K562 (cell line): ENCODE measurements around a stretch of chr2.

DNA sequence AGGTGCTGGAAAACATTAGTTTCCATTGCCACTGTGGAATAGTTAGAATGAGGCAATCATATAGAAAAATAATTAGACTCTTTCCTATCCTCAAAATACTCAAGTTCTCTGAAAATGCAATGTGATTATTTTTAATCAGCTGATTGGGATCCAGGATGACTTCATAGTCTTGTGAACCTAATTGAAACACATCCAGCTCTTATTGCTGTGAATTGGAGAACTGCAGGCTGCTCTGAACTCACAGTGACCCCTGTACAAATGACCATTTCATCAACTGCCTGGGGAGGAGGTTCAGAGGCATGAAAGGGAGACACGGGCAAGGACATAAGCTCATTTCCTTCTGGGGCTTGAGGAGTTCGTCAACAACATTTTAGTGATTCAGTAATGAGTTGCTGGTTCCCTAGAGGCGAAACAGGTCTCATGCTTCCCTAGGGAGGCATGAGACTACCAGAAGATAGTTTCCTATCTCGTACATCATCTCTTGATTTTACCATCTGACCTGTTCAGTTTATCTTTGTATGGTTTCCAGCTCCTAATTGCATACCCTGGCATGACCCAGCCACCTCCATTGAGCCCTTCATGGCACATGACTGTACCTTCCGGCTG, 422.6 kb downstream of the LPIN1 start:
- RAMPAGE, long total RNA, result no peak
- RRBS, result no CpG with 5 or more reads among the region's 5 CpGs
PRO-cap:
- standard, result no peak
- CoPRO, capped RNA only, 2 experiments, result no peak in any of the 2 experiments
- CoPRO, capped and uncapped RNA, 2 experiments, result no peak in any of the 2 experiments
- CoPRO, uncapped RNA only, 2 experiments, result no peak in any of the 2 experiments
CAGE:
- cytosol, long polyA plus RNA, result no peak
- long polyA plus RNA, result no peak
- nucleolus, long total RNA, result no peak
- nucleus, long polyA plus RNA, result no peak

GRCh38 chr2:12675424-12675820, 41.3 kb upstream of the TRIB2 start:
- RAMPAGE, long total RNA, result no peak
- RRBS, result no CpG with 5 or more reads among the region's 5 CpGs
PRO-cap:
- standard, result no peak
- CoPRO, capped RNA only, 2 experiments, result peak in 2 of 2 experiments; most common plus-strand start chr2:12675634 (in 2); most common minus-strand start chr2:12675488 (in 1)
- CoPRO, capped and uncapped RNA, 2 experiments, result no peak in any of the 2 experiments
- CoPRO, uncapped RNA only, 2 experiments, result no peak in any of the 2 experiments
CAGE:
- cytosol, long polyA plus RNA, result no peak
- long polyA plus RNA, result no peak
- nucleolus, long total RNA, result no peak
- nucleus, long polyA plus RNA, result no peak

DNA sequence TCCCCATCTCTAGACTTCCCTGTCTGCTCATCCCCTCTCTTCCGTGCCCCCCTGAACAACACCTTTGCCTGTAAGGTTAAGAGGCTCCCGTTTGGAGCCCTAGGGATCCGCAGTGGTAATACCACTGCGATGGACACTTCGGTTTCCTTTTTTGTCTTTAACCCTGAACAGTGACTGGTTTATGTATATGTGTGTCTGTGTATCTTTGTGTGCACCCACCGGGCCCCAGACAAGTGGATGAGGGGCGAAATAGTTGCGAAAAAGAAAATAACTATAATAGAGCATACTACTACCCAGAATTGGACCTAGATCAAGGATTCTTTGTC, 2.5 kb downstream of the TRIB2 start:
- RAMPAGE, long total RNA, result no peak
- RRBS, result no CpG with 5 or more reads among the region's 8 CpGs
PRO-cap:
- standard, result no peak
- CoPRO, capped RNA only, 2 experiments, result no peak in any of the 2 experiments
- CoPRO, capped and uncapped RNA, 2 experiments, result no peak in any of the 2 experiments
- CoPRO, uncapped RNA only, 2 experiments, result no peak in any of the 2 experiments
CAGE:
- cytosol, long polyA plus RNA, result no peak
- long polyA plus RNA, result no peak
- nucleolus, long total RNA, result no peak
- nucleus, long polyA plus RNA, result no peak

GRCh38 chr2:13522815-13523640, 806.3 kb downstream of the TRIB2 start:
- RAMPAGE, long total RNA, result no peak
- RRBS, result no CpG with 5 or more reads among the region's 6 CpGs
PRO-cap:
- standard, result no peak
- CoPRO, capped RNA only, 2 experiments, result no peak in any of the 2 experiments
- CoPRO, capped and uncapped RNA, 2 experiments, result no peak in any of the 2 experiments
- CoPRO, uncapped RNA only, 2 experiments, result no peak in any of the 2 experiments
CAGE:
- cytosol, long polyA plus RNA, result no peak
- long polyA plus RNA, result no peak
- nucleolus, long total RNA, result no peak
- nucleus, long polyA plus RNA, result no peak

GRCh38 chr2:13537512-13538537, 821.1 kb downstream of the TRIB2 start:
- RAMPAGE, long total RNA, result no peak
- RRBS, result no CpG with 5 or more reads among the region's 11 CpGs
PRO-cap:
- standard, result no peak
- CoPRO, capped RNA only, 2 experiments, result no peak in any of the 2 experiments
- CoPRO, capped and uncapped RNA, 2 experiments, result no peak in any of the 2 experiments
- CoPRO, uncapped RNA only, 2 experiments, result no peak in any of the 2 experiments
CAGE:
- cytosol, long polyA plus RNA, result no peak
- long polyA plus RNA, result no peak
- nucleolus, long total RNA, result no peak
- nucleus, long polyA plus RNA, result no peak

DNA sequence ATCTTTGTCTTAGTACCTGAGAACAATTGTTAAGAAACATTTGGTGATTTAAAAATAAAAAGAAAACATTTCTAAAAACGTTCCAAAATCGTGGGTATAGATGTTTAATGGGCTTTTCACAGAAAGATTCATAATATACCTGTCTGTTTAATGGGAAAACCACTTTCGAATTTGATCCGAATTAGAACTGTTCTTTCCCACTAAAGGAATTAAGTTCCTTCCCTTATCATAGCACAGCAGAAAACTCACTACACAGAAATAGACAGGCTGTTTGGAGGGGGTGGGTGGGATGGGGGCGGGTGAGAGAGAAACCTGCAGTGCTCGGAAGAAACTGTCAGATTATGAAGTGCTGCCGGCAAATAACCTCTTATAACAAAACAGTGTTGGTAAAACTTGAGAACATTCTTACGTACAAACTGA, 756.1 kb upstream of the LRATD1 start:
- RAMPAGE, long total RNA, result no peak
- RRBS, result no CpG with 5 or more reads among the region's 8 CpGs
PRO-cap:
- standard, result no peak
- CoPRO, capped RNA only, 2 experiments, result no peak in any of the 2 experiments
- CoPRO, capped and uncapped RNA, 2 experiments, result no peak in any of the 2 experiments
- CoPRO, uncapped RNA only, 2 experiments, result no peak in any of the 2 experiments
CAGE:
- cytosol, long polyA plus RNA, result no peak
- long polyA plus RNA, result no peak
- nucleolus, long total RNA, result no peak
- nucleus, long polyA plus RNA, result no peak

GRCh38 chr2:15450537-15451172, 110.5 kb downstream of the NBAS start:
- RAMPAGE, long total RNA, result no peak
- RRBS, result no CpG with 5 or more reads among the region's 1 CpG
PRO-cap:
- standard, result no peak
- CoPRO, capped RNA only, 2 experiments, result no peak in any of the 2 experiments
- CoPRO, capped and uncapped RNA, 2 experiments, result no peak in any of the 2 experiments
- CoPRO, uncapped RNA only, 2 experiments, result peak in 1 of 2 experiments; most common minus-strand start chr2:15450686 (in 1)
CAGE:
- cytosol, long polyA plus RNA, result no peak
- long polyA plus RNA, result no peak
- nucleolus, long total RNA, result no peak
- nucleus, long polyA plus RNA, result no peak

- RAMPAGE, long total RNA, result no peak
- RRBS, result no CpG with 5 or more reads among the region's 6 CpGs
PRO-cap:
- standard, result no peak
- CoPRO, capped RNA only, 2 experiments, result no peak in any of the 2 experiments
- CoPRO, capped and uncapped RNA, 2 experiments, result no peak in any of the 2 experiments
- CoPRO, uncapped RNA only, 2 experiments, result no peak in any of the 2 experiments
CAGE:
- cytosol, long polyA plus RNA, result no peak
- long polyA plus RNA, result no peak
- nucleolus, long total RNA, result no peak
- nucleus, long polyA plus RNA, result no peak
Observed at GRCh38 chr2:15749803-15750176, 158.1 kb downstream of the DDX1 start.

- RAMPAGE, long total RNA, result no peak
- RRBS, result no CpG with 5 or more reads among the region's 7 CpGs
PRO-cap:
- standard, result no peak
- CoPRO, capped RNA only, 2 experiments, result no peak in any of the 2 experiments
- CoPRO, capped and uncapped RNA, 2 experiments, result no peak in any of the 2 experiments
- CoPRO, uncapped RNA only, 2 experiments, result no peak in any of the 2 experiments
CAGE:
- cytosol, long polyA plus RNA, result no peak
- long polyA plus RNA, result no peak
- nucleolus, long total RNA, result no peak
- nucleus, long polyA plus RNA, result no peak
Observed at GRCh38 chr2:15989592-15990071, 49.3 kb downstream of the MYCN start.

GRCh38 chr2:16013014-16013619, 72.8 kb downstream of the MYCN start:
- RAMPAGE, long total RNA, result no peak
- RRBS, result 2% methylated on average over 6 of the region's 26 CpGs
PRO-cap:
- standard, result no peak
- CoPRO, capped RNA only, 2 experiments, result no peak in any of the 2 experiments
- CoPRO, capped and uncapped RNA, 2 experiments, result no peak in any of the 2 experiments
- CoPRO, uncapped RNA only, 2 experiments, result no peak in any of the 2 experiments
CAGE:
- cytosol, long polyA plus RNA, result no peak
- long polyA plus RNA, result no peak
- nucleolus, long total RNA, result no peak
- nucleus, long polyA plus RNA, result no peak

DNA sequence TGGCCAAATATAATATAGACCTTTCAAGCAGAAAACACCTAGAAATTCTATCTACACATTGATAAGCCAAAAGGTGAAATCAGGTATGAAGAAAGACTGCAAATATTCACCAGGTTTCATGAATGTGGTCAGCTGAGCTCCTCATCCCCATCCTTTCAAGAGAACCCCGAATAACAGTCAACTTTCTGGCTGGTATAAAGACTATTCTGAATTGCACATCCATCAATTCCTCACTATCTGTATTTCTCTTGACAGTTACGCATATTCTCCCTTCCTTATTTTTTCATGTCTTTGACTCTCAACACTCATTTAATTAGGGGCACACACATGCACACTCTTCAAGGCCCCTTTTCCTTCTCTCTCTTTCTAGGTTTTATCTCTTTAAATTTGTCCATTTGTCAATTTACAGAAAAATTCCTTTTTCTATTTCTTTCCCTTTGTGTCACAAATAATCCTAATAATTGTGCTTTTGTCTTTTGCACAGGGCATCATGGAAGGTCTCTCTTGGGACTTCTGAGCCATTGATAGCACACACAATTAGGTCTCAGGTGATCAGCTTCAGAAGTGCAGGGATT, 117.2 kb downstream of the CYRIA start:
- RAMPAGE, long total RNA, result no peak
- RRBS, result no CpG with 5 or more reads among the region's 2 CpGs
PRO-cap:
- standard, result no peak
- CoPRO, capped RNA only, 2 experiments, result no peak in any of the 2 experiments
- CoPRO, capped and uncapped RNA, 2 experiments, result no peak in any of the 2 experiments
- CoPRO, uncapped RNA only, 2 experiments, result no peak in any of the 2 experiments
CAGE:
- cytosol, long polyA plus RNA, result no peak
- long polyA plus RNA, result no peak
- nucleolus, long total RNA, result no peak
- nucleus, long polyA plus RNA, result no peak

DNA sequence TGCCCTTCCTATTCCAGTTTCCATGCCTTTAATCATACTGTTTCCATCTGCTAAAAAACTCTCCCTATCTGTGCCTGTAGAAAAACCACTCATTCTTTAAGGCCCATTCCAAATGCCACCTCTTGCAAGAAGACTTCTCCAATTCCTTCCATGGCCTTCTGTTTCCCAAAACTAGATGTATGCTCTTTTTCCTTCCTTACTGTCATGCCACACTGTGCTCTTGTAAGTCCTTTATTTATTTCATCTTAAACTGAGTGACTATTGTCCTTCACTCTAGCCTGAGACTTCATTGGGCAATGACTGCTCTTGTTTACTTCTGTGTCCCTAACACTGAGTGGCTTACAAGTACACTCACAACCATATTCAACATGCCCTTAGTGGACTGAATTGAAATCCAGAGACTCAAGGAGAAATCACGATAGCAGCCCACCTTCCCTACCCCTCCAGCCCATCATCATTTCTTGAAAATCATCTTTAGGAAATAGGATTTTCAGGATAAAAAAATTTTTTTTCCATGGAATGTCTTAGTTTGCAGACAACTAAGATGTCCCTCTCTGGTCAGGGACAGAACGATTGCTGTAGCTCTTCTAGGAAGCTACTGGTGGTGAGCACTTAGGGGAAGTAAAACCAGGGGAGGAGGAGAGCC, 80.8 kb downstream of the CYRIA start:
- RAMPAGE, long total RNA, result no peak
- RRBS, result no CpG with 5 or more reads among the region's 2 CpGs
PRO-cap:
- standard, result no peak
- CoPRO, capped RNA only, 2 experiments, result no peak in any of the 2 experiments
- CoPRO, capped and uncapped RNA, 2 experiments, result no peak in any of the 2 experiments
- CoPRO, uncapped RNA only, 2 experiments, result no peak in any of the 2 experiments
CAGE:
- cytosol, long polyA plus RNA, result no peak
- long polyA plus RNA, result no peak
- nucleolus, long total RNA, result no peak
- nucleus, long polyA plus RNA, result no peak

- RAMPAGE, long total RNA, result no peak
- RRBS, result no CpG with 5 or more reads among the region's 4 CpGs
PRO-cap:
- standard, result no peak
- CoPRO, capped RNA only, 2 experiments, result no peak in any of the 2 experiments
- CoPRO, capped and uncapped RNA, 2 experiments, result no peak in any of the 2 experiments
- CoPRO, uncapped RNA only, 2 experiments, result no peak in any of the 2 experiments
CAGE:
- cytosol, long polyA plus RNA, result no peak
- long polyA plus RNA, result no peak
- nucleolus, long total RNA, result no peak
- nucleus, long polyA plus RNA, result no peak
Observed at GRCh38 chr2:16609388-16609938, 56.2 kb downstream of the CYRIA start.

DNA sequence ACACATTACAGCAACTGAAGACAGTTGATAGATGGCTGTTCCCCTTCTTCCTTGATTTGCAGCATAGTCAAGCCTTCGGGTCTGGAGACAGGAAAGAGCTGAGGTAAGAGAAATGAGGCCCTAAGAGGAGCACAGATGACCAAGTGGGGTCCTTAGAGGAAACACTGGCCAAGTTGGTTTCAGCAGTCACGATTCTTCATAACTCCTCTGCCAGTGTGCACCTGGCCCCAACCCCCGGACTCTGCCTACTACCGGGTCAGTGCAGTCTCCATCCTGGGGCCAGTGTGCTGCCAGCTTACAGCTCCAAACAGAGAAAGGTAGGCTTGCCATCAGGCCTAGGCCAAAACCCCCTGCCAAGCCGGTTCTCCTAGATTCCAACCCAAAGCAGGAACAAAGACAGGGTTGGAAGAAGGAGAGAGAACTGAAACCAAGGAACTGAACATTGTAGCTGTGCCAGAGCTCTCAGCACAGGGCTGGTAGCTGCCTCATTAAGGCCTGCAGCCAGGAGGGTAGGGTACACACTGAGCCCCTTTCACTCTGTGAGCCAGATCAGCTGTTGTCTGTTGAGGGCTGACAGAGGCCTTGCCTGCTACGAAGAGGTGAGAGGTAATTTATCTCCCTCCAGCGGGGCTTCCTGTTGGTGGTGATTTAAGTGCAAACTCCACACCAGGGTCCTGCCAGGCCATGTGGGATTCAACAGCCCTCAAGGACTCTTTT, 48.4 kb downstream of the CYRIA start:
- RAMPAGE, long total RNA, result no peak
- RRBS, result no CpG with 5 or more reads among the region's 7 CpGs
PRO-cap:
- standard, result no peak
- CoPRO, capped RNA only, 2 experiments, result no peak in any of the 2 experiments
- CoPRO, capped and uncapped RNA, 2 experiments, result no peak in any of the 2 experiments
- CoPRO, uncapped RNA only, 2 experiments, result no peak in any of the 2 experiments
CAGE:
- cytosol, long polyA plus RNA, result no peak
- long polyA plus RNA, result no peak
- nucleolus, long total RNA, result no peak
- nucleus, long polyA plus RNA, result no peak

GRCh38 chr2:16642292-16643063, 23.2 kb downstream of the CYRIA start:
- RAMPAGE, long total RNA, result no peak
- RRBS, result no CpG with 5 or more reads among the region's 9 CpGs
PRO-cap:
- standard, result no peak
- CoPRO, capped RNA only, 2 experiments, result no peak in any of the 2 experiments
- CoPRO, capped and uncapped RNA, 2 experiments, result no peak in any of the 2 experiments
- CoPRO, uncapped RNA only, 2 experiments, result no peak in any of the 2 experiments
CAGE:
- cytosol, long polyA plus RNA, result no peak
- long polyA plus RNA, result no peak
- nucleolus, long total RNA, result no peak
- nucleus, long polyA plus RNA, result no peak

DNA sequence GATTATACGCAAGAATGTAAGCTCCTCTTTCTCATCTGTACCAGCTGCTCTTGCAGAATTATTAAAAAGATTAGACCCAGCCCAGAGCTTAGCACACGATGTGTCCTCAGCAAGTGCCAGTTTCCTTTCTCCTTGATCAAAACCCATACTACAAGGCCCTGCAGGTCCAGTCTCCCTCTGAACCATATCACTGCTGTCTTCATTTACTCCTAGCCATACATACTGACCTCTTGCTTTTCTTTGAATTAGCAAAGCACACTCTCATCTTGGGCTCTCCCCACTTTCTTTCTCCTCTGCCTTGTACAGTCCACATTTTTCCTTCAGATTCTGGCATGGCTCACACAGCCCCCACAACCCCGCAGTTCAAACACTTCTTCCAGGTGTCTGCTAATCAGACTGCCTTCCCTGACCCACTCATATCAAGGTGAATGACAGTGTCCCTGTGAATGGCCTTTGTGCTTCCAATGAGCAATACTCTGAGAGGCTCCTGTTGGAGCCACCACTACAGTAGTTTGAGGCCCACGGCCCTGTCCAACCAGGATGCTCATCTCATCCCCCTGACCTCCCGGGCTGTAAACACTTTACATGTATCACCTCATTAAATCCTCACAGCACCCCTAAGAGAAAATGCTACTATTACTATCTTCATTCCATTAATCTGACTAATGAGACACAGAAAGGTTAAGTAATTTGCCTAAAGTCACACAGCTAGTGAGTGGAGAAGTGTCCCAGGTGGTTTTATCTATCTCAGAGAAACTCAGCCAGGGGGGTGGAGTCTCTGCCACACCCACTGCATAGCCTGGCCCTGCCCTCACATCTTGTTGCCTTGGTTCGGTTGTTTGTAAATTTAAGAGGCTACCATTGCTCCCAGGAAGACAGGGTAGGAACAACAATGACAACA, 18.0 kb downstream of the CYRIA start:
- RAMPAGE, long total RNA, result no peak
- RRBS, result no CpG with 5 or more reads among the region's 6 CpGs
PRO-cap:
- standard, result no peak
- CoPRO, capped RNA only, 2 experiments, result no peak in any of the 2 experiments
- CoPRO, capped and uncapped RNA, 2 experiments, result no peak in any of the 2 experiments
- CoPRO, uncapped RNA only, 2 experiments, result no peak in any of the 2 experiments
CAGE:
- cytosol, long polyA plus RNA, result no peak
- long polyA plus RNA, result no peak
- nucleolus, long total RNA, result no peak
- nucleus, long polyA plus RNA, result no peak

- RAMPAGE, long total RNA, result no peak
- RRBS, result no CpG with 5 or more reads among the region's 4 CpGs
PRO-cap:
- standard, result no peak
- CoPRO, capped RNA only, 2 experiments, result no peak in any of the 2 experiments
- CoPRO, capped and uncapped RNA, 2 experiments, result no peak in any of the 2 experiments
- CoPRO, uncapped RNA only, 2 experiments, result no peak in any of the 2 experiments
CAGE:
- cytosol, long polyA plus RNA, result no peak
- long polyA plus RNA, result no peak
- nucleolus, long total RNA, result no peak
- nucleus, long polyA plus RNA, result no peak
Observed at GRCh38 chr2:16651918-16652459, 13.6 kb downstream of the CYRIA start.

DNA sequence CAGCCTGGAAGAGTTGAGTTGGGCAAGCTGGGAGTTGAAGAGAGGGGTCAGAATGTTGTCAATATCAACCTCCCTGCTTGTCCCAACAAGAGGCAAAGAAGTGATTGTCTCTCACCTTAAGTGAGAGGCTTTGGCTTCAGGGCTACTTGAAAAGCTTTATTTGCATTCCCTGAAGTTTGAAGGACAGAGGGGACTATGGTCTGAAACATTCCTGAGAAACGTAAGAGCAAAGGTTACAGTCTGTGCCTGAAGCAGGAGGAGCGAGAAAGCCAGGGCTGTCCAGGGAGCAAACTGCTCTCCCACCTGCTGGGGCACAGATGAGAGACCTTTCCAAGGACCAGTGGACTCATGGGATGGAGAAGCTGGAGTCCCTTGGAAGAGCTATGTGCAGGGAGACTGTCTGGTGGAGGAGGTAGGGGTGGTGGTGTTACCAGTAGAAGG, 97.7 kb upstream of the CYRIA start:
- RAMPAGE, long total RNA, result no peak
- RRBS, result no CpG with 5 or more reads among the region's 2 CpGs
PRO-cap:
- standard, result no peak
- CoPRO, capped RNA only, 2 experiments, result no peak in any of the 2 experiments
- CoPRO, capped and uncapped RNA, 2 experiments, result no peak in any of the 2 experiments
- CoPRO, uncapped RNA only, 2 experiments, result no peak in any of the 2 experiments
CAGE:
- cytosol, long polyA plus RNA, result no peak
- long polyA plus RNA, result no peak
- nucleolus, long total RNA, result no peak
- nucleus, long polyA plus RNA, result no peak